ENCODE measurements around the gene NPPC.

DNA sequence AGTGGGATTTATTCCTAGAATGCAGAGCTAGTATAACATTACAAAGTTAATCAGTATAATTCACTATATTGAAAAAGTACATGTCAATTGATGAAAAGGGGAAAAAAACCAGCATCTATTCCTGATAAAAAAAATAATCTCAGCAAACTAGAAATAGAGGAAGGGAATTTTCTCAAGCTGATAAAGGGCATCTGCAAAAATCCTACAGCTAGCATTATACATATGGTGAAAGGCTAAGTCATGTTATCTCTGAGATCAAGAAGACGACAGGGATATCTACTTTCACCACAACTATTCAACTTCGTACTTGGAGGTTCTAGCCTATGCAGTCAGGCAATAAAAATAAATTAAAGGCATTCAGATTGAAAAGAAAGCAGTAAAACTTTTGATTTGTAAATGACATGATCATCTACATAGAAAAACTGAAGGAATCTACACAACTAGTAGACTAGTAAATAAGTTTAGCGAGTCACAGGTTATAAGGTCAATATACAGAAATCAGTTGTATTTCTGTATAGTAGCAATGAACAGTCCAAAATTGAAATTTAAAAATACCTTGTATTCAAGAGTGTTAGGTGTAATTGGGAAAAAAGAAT is 58.2 kb downstream of the CAB39 start:
- RRBS: no CpG with 5 or more reads among the region's 3 CpGs

DNA sequence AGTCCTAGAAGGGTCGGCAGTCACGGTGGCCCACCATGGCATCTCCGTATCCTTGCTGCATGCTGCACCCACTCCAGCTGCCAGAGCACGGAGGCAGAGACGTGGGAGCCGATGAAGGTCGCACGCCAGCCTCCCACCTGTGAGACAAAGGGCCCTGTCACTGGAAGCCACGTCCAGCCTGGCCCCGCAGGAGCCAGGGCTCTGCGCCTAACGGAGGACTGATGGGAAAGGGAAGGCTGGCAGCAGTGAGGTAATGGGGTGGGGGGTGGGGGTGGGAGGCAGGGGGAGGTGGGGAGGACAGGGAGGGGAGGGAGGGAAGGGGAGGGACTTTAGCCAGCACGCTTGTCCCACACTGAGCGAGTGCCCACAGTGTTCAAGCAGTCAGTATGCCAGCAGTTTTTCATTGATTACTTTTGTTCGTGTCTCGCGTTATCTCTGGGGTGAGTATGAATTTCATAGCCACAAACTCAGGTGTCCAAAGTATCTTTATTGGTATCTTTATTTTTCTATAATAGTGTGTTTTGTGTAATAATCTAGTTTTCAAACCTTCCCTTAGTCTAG is 22.1 kb downstream of the ITM2C start:
- RRBS: no CpG with 5 or more reads among the region's 17 CpGs

- RRBS: 94% methylated on average over 4 of the region's 14 CpGs
Measured at GRCh38 chr2:230932469-230933128, 7.6 kb upstream of the GPR55 start.

- RRBS: no CpG with 5 or more reads among the region's 8 CpGs
Measured at GRCh38 chr2:230956756-230957260, 31.8 kb upstream of the GPR55 start.

- RRBS: no CpG with 5 or more reads among the region's 10 CpGs
Measured at GRCh38 chr2:231187601-231188135, 10.8 kb upstream of the ARMC9 start.

GRCh38 chr2:231212227-231212739 is 13.9 kb downstream of the ARMC9 start:
- RRBS: no CpG with 5 or more reads among the region's 3 CpGs

DNA sequence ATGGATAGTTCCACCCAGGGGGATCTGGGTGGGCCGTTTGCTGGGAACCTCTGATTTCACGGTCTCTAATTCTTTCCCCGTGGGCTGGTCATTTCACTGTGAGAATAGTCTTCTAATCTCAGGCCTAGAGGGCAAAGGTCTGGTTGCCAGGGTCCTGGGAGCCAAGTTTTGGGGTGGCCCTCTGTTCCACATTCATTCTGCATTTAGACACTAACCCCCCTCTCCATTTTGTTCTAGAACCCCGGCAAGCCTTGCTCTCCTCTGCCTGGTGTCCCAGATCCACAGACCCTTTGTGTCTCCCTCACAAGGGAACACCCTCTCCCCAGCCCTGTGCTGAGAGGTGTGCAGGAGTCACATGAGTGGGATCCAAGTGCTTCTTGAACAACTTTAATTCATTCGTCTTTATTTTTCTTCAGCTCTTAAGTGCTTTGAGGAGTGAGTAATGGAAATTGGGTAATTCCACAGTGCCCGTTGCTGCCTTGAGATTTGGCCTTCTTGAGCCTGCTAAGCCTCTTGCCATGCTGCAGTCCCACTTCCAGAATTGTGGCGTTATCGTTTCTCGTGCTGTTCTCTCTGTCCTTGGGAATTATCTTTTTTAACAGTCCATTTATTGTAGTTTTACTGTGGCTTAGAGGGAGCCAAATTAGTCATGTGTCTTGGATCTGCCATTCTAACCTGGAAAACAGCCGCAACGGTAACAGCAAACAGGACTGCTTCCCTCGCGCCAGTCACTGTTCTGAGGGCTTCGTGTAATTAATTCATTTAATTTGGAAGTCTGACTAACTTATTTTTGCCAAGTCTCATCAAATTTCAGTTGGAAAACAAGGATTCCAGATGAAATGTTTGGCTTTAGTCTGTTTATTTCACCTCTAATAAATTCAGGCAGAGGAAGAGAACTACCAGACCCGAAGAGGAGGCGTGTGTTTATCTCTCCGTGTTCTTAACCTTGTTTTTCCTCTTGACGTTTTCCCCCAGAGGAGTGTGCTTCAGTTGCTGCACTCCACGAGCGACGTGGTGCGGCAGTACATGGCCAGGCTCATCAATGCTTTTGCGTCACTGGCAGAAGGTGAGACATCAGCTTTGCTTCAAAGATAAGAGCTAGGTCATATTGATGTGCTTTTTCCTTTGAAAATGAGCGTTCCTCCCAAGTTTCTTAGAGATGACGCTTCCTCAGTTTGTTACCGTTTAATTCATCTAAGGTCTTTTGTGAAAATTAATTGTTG is 72.0 kb downstream of the ARMC9 start:
- RRBS: no CpG with 5 or more reads among the region's 26 CpGs

DNA sequence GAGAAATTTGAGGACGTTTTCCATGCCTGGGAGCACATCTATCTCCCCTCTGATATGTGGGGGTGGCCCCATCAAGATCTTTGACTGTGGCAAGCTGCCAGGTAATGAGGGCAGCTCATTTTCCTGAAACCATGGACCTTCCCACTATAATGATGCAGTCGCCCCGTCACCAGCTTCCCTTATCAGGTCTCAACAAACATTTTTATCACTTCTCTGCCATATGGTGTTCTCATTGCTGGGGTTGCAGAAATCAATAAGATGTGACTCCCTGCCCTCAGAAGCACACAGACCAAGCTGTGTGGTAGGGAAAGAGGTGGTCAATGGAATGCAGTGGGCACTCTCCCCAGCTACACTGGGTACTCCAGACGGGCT is 48.4 kb upstream of the B3GNT7 start:
- RRBS: no CpG with 5 or more reads among the region's 4 CpGs

- RRBS: no CpG with 5 or more reads among the region's 25 CpGs
Measured at GRCh38 chr2:231355561-231356384, 39.7 kb upstream of the B3GNT7 start.

DNA sequence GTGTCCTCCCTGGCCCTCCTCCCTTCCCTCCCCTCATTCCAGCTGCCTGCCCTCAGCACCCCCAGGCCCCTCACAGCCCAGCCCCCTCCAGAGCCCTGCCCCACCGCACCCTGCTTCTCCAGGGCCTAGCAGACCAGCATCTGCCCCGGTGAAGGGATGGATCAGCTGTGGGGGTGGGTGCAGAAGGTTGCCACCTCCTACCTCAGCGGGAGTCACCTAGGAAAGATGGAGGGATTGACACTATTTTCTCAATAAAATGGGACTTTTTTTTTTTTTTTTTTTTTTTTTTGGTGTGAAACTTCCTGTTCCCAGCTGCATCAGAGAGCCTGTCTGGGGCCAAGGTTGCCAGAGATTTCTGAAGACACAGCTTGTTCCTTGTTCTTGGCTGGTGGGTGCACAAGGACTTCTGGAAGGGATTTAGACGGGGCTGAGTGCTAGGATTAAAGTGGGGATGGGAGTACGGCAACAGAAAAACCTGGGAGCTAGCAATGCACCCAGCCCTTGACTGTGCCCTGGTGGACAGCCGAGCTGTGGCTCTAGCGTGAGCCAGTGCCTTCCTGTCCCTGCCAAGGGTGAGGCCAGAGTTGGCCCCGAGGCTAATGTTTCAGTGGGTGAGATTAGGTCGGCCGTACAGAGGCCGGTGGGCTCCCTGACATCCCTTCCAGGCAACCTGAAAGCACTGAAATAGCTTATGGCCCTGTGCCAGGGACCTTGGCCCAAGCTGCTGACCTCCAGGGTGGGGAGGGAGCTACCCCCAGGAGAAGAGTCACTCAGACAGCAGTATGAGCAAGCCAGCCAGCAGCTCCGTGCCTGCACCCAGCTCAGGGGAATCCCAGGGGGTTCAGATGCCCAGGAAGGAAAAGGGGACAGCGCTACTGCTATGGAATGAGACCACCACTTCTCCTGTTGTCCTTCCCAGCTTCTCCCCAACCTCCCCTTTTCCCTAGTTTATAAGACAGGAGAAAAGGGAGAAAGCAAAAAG is 4.6 kb downstream of the B3GNT7 start:
- RRBS: no CpG with 5 or more reads among the region's 13 CpGs

DNA sequence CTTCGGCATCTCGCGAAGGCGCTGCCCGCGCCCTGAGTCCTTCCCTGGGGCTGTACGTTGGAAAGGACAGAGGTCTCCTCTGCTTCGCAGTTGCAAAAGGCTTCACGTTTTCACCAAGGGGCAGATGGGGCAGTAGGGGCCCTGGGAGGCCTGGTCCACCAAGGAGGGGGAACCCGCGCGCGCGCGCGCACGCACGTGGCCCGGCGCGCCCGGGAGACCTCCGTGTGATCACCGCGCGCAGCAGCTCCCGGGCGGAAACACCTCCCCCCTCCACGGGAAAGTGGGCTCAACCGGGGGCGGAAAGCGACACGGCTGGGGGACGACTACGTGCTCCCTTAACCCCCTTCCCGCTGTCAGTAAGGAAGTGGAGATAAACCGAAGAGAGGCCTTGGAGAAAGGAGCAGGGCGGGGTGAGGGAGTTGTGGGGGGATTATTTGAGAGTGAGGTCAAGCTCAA is 22.0 kb downstream of the TEX44 start:
- RRBS: 92% methylated on average over 8 of the region's 38 CpGs

- RRBS: no CpG with 5 or more reads among the region's 11 CpGs
Measured at GRCh38 chr2:231632718-231633521, 40.3 kb downstream of the TEX44 start.

- RRBS: no CpG with 5 or more reads among the region's 7 CpGs
Measured at GRCh38 chr2:231646241-231646913, 53.7 kb downstream of the TEX44 start.

DNA sequence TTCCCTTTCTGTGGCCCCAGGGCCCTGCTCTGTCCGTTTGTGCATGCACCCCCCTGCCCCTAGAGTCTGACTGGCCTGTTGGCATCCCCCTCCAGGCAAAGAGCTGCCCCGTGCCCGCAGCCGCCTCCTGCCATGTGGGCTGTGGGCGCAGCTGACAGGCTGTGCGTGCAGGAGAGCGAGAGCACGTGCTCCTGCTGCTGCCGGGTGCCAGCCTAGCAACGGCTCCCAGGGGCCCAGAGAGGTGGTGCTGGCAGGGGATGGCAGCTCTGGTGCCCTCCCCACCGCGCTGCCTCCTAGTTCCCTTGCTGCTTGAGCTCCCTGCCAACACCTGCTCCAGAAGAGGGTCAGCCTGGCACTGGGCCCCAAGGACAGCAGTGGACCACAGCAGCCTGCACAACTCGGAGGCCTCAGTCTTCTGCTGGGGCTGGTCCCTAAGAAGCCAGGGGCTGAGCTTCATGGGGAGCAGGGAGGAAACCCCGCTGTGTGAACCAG is 24.0 kb upstream of the PTMA start:
- RRBS: no CpG with 5 or more reads among the region's 14 CpGs

DNA sequence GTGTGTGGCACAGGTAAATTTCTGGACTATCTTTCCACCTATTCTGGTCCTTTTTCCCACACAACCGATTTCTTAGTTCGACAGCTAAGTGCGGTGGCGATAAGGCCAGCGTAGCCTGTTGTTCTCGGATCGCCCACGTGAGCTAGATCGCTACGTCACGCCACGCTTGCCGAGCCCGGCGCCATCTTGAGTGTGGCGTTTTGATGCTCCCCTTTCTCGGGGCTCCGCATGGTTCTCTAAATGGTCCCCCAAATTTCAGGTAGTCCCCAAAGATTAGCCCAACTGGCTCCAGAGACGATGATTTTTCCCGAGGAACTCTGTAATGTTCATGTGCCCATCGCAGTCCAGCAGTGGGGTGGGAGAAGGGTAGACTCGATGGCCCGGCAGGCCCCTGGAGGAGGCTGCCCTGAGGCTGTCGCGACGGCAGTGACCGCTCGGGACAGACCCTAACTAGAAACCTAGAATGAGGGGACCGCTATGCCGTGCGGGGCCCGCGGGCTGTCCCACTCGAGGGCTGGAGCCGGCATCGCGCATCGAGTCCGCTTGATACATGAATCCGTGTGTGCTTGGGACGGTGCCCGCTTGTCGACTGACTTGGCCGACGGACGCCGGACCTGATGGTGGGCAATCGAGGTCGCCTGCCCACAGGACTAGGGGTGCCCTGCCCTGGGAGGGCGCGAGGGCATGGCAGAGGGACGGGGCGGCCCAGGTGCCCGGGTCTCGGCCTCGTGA is 943 bp upstream of the PTMA start:
- RRBS: 82% methylated on average over 18 of the region's 56 CpGs

GRCh38 chr2:231712080-231713267 is 4.1 kb downstream of the PTMA start:
- RRBS: no CpG with 5 or more reads among the region's 25 CpGs

- RRBS: 6% methylated on average over 43 of the region's 94 CpGs
Measured at GRCh38 chr2:231925765-231926692, at the start of gene NPPC. NPPC (minus strand) TSS chr2:231926396.

- RRBS: no CpG with 5 or more reads among the region's 3 CpGs
Measured at GRCh38 chr2:232133881-232134229, 172.3 kb downstream of the DIS3L2 start.

- RRBS: no CpG with 5 or more reads among the region's 29 CpGs
Measured at GRCh38 chr2:232385502-232386354, 7.2 kb downstream of the ALPP start.

DNA sequence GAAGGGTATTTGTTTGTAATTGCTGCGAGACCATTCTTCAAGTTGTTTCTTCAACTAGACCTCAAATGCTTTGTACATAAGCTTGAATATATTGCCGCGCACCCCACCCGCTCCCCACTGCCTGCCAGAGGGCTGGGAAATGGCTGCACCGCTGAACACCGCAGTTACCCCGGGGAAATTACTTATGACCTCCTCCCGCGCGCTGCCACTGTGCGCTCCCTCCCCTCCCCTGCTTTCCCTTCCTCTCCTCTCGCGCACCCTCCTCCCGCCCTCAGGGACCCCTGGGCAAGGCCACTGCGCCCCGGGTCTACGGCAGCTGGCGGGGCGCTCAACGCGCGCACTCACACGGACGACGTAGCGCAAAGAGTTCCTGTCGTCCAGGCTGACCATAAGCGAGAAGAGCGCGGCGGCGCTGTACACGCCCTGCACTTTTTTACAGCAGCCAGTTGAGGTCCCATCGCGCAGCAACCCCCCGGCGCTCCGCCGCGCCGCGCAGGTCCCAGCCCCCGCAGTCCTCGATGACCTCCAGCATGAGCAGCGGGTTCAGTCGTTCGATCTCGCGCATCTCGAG is 7.9 kb downstream of the ALPP start:
- RRBS: 8% methylated on average over 4 of the region's 50 CpGs